Melanocyte of skin (primary cell): Measurements from ENCODE around the genes KRTAP3-3, KRTAP2-4, KRTAP4-8, KRT37, KRT14, ACLY, DHX58 and STAT5A.

DNA sequence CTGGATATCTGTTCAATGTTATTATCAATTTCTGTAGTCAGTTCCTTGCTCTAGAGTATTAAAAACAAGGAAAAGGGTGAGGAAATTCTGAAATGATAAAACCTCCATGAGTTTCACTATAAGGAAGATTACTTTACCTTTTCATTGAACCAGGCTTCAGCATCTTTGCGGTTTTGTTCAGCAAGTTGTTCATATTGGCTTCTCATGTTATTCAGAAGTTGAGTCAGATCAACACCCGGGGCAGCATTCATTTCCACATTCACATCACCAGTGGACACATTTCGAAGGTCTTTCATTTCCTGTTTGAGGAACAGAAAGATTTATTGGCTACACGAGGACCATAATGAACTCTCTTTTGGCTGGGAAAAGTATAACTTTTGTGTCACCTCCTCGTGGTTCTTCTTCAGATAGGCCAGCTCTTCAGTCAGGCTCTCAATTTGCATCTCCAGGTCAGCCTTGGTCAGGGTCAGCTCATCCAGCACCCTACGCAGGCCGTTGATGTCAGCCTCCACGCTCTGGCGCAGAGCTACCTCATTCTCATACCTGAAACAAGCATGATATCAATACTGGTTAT lies 2.2 kb downstream of the KRT10 start:
- CAGE, long polyA plus RNA, 2 experiments = no peak in any of the 2 experiments

GRCh38 chr17:40994085-40994284 lies at the start of gene KRTAP3-3:
Gene KRTAP3-3 (minus strand): TSS chr17:40994164.
- CAGE, long polyA plus RNA, 2 experiments = no peak in any of the 2 experiments

GRCh38 chr17:41065642-41066200 lies at the start of gene KRTAP2-4:
Gene KRTAP2-4 (minus strand): TSS chr17:41065879.
- CAGE, long polyA plus RNA, 2 experiments = no peak in any of the 2 experiments

DNA sequence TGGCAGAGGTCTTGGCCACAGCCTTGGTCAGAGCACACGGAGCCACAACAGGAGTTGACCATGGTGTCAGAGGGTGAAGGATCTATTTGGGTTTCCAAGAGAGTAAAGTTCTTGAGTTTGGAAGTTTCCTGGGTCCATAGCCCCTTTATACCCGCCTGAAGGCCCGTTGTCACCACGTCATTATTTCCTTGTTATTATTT lies at the start of gene KRTAP4-8:
Gene KRTAP4-8, minus strand, starts transcription at position 120 of the 200 bp plus-strand sequence.
- CAGE, long polyA plus RNA, 2 experiments = no peak in any of the 2 experiments

- CAGE, long polyA plus RNA, 2 experiments = no peak in any of the 2 experiments
Measured at GRCh38 chr17:41120080-41120712, 2.0 kb upstream of the KRTAP4-11 start.

DNA sequence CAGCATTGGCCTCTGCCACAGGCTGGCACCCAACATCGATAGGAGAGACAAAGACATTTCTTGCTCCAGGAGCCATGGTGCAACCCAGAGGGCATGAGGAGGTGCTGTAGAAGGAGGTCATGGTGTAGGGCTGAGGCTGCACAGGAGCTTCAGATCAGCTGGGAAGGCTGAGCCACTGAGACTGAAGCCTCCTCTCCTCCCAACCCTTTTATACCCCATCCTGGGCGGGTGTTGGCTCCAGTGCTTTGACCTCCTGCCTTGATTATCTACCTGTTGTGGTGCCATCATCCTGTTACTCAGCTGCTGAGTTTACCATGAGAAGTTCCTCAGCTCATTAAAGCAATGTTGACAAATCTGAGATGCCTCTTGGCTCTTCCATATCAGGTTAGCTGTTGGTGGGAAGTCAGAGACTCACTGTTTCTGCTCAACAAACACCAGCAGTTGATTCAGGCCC lies at the start of gene KRT37:
Gene KRT37, minus strand, starts transcription at position 183 of the 454 bp plus-strand sequence.
- CAGE, long polyA plus RNA, 2 experiments = no peak in any of the 2 experiments

DNA sequence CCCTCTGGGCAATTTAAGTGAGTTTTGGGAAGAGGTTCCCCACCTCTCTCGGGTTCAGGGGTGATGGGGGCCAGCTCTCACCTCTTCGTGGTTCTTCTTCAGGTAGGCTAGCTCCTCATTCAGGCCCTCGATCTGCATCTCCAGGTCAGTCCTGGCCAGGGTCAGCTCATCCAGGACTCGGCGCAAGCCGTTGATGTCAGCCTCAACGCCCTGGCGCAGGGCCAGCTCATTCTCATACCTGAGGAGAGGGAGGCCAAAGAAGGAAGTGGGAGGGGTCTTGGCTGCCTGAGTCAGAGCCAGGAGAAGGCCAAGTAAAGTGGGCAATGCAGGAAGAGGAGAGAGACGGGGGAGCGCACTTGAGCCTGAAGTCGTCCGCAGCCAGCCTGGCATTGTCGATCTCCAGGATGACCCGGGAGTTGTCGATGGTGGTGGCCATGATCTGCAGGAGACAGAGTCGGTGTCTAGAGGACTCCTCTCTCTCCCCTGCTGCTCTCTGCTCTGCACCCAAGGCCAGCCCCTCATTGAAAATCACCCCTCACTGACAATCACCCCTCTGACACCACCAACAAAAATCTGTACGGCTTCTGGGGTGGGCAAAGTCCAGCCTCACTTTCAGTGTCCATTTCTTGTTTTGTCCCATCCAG lies 1.8 kb downstream of the KRT15 start:
- CAGE, long polyA plus RNA, 2 experiments = no peak in any of the 2 experiments

- CAGE, long polyA plus RNA, 2 experiments = no peak in any of the 2 experiments
Measured at GRCh38 chr17:41532766-41533347, 4.7 kb upstream of the KRT19 start.

DNA sequence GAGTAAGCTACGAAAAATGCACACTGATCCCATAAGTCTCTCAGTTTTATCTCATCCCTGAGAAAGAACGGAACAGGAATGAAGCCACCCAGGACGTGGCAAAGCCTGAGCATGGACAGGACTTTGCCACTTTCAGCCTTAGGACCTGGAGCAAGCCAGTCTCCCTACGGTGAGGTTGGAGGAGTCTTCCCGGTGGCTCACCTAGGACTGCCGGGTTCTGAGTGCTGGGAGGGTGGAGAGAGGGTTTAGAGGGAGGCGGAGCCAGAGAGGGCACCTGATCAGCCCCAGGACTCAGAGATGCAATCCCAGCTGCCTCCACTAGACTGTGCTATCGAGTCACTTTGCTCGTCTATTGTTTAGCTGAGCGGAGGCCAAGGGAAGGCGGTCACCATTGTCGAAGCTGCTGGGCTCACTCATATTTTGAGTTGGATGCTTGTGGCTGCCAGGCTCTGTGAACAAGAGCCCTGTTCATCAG lies 7.2 kb downstream of the KRT14 start:
- CAGE, long polyA plus RNA, 2 experiments = no peak in any of the 2 experiments

GRCh38 chr17:41586134-41586974 lies at the start of gene KRT14:
Gene KRT14 (minus strand): TSS chr17:41586895.
- CAGE, long polyA plus RNA, 2 experiments = no peak in any of the 2 experiments

GRCh38 chr17:41918694-41919087 lies at the start of gene ACLY:
Gene ACLY (minus strand): TSS chr17:41918951.
- CAGE, long polyA plus RNA, 2 experiments = no peak in any of the 2 experiments

- CAGE, long polyA plus RNA, 2 experiments = no peak in any of the 2 experiments
Measured at GRCh38 chr17:41978271-41978579, 11.6 kb downstream of the CNP start.

GRCh38 chr17:41996889-41997367 lies 20.3 kb downstream of the DNAJC7 start:
- CAGE, long polyA plus RNA, 2 experiments = no peak in any of the 2 experiments

GRCh38 chr17:42049843-42050315 lies 522 bp downstream of the C17orf113 start:
- CAGE, long polyA plus RNA, 2 experiments = no peak in any of the 2 experiments

DNA sequence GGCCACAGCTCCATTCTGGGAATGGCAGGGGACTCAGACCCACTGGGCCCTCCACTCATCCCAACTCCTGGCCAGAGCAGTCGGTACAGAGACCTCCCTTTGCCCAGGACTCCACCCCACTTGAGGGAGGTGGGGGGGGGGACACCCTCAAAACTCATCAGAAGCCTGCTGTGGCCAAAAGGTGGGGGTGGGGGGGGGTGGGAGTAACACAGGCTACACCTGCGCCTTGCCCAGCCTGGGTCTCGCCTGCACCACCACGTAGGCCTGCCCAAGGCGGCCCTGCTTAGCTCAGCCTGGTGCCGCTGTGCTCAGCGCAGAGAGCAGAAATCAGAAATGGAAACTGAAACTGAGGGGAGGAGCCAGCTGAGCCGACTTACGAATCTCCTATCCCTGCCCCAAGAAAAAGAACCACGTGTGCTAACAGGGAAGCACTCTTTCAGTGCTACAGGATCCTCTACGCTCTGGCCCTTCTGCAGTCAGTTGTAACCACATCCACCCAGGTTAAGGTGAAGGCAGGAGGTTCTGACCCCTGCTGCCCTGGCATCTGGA lies at the start of gene DHX58:
Gene DHX58, minus strand, starts transcription at position 329 of the 549 bp plus-strand sequence.
- CAGE, long polyA plus RNA, 2 experiments = no peak in any of the 2 experiments

GRCh38 chr17:42192230-42192784 lies 2.0 kb downstream of the GHDC start:
- CAGE, long polyA plus RNA, 2 experiments = no peak in any of the 2 experiments

DNA sequence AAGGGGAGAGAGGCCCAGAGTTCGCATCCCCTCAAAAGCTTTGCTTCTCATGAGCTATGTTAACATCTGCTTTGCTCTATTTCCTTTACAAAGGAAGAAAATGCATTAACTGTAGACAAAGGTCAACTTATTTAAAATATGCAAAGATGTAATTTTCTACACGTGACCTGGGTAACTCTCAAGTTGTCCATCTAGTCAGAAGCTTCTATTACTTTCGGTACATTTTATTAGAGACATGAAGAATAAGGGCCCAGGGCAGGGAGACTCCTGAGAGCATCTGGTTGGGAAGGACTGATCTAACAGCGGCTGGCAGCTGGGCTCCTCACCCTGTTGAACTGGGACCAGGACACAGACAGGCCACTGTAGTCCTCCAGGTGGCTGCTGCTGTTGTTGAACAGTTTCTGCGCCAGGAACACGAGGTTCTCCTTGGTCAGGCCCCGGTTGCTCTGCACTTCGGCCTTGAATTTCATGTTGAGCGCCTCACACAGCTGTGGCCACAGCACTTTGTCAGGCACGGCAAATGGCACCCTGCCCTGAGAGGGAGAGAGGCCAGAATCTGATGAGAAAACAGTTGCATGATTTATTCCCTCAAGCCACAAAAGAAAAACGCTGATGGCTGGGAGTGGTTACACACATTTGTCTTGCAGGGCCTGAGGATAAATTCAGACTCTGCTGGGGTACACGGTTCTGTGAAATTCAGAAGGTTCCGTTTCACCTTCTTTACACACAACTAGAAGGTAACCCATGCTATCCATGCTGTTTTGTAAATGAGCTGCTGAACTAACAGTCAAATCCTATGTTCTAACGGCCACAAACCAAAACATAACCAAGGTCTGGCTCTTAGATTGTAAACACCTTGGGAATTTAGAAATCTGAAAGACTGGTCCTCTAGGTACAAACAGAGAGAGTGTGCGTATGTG lies 17.6 kb upstream of the GHDC start:
- CAGE, long polyA plus RNA, 2 experiments = no peak in any of the 2 experiments

GRCh38 chr17:42249875-42250570 lies 26.2 kb downstream of the STAT5B start:
- CAGE, long polyA plus RNA, 2 experiments = no peak in any of the 2 experiments

DNA sequence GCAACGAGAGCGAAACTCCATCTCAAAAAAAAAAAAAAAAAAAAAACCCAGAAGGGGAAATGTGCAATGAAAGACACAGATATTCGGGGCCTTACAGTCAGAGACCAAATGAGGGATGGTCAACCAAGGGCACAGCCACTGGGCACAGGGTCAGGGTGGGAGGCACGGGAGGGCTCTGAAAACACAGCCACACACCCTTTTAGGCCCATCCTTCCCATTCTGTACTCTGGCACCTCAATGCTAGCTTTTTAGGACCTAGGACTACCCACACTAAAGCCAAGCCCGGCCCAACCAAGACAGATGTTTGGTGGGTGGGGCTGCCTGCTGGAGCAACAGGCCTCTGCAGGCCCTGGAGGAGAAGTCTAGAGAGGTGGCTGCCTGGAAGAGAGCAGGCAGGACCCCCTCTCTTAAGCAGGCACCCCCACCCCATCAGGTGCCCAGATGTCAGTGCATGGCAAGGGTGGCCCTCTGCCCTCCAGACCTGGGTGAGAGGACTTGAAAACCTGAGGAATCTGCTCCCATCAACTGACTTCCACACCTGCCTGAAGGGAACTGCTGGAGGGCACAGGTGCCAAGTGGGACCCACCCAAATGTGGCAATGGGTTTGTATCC lies 2.0 kb upstream of the STAT5A start:
- CAGE, long polyA plus RNA, 2 experiments = no peak in any of the 2 experiments

DNA sequence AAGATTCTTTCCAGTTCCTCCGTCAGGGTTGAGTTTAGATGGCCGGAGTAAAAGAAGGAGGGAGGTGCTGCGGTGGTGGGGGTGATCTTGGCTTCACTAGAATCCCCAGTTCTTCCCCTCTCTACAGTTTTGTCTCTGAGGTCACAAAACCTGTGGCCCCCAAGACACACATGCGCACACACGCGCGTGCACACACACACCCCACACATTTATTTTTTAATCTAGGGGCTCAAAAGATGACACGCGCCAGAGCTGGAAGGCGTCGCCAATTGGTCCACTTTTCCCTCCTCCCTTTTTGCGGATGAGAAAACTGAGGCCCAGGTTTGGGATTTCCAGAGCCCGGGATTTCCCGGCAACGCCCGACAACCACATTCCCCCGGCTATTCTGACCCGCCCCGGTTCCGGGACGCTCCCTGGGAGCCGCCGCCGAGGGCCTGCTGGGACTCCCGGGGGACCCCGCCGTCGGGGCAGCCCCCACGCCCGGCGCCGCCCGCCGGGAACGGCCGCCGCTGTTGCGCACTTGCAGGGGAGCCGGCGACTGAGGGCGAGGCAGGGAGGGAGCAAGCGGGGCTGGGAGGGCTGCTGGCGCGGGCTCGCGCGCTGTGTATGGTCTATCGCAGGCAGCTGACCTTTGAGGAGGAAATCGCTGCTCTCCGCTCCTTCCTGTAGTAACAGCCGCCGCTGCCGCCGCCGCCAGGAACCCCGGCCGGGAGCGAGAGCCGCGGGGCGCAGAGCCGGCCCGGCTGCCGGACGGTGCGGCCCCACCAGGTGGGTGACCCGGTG lies at the start of gene STAT5A:
Gene STAT5A, plus strand, starts transcription at position 668 of the 783 bp plus-strand sequence.
- CAGE, long polyA plus RNA, 2 experiments = no peak in any of the 2 experiments